ENCODE measurements around a stretch of chr10.

GRCh38 chr10:323714-324344 is 188.6 kb downstream of the ZMYND11 start:
- PRO-cap: no peak

GRCh38 chr10:370179-370385 is 234.8 kb downstream of the ZMYND11 start:
- PRO-cap: no peak

DNA sequence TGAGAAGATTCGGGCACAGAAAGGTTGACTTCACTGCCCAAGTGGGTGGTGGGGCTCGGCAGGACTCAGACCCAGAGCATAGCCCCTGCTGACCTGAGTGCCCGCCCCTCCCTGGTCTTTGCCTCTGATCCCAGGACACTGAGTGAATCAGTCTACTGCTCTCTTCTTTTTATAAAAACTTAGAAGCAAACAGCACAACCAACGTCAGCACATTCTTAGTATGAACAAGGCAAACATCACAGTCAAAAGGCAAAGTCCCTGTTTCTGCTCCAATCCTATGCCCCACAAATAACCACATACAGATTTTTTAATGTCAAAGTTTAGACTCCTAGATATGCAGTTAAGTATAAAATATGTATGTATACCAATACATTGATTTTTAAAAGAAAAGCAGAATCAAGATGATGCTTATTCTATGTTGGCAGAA is 237.8 kb downstream of the ZMYND11 start:
- PRO-cap: no peak

- PRO-cap: no peak
These were observed 259.5 kb downstream of the ZMYND11 start for GRCh38 chr10:394549-395303.

DNA sequence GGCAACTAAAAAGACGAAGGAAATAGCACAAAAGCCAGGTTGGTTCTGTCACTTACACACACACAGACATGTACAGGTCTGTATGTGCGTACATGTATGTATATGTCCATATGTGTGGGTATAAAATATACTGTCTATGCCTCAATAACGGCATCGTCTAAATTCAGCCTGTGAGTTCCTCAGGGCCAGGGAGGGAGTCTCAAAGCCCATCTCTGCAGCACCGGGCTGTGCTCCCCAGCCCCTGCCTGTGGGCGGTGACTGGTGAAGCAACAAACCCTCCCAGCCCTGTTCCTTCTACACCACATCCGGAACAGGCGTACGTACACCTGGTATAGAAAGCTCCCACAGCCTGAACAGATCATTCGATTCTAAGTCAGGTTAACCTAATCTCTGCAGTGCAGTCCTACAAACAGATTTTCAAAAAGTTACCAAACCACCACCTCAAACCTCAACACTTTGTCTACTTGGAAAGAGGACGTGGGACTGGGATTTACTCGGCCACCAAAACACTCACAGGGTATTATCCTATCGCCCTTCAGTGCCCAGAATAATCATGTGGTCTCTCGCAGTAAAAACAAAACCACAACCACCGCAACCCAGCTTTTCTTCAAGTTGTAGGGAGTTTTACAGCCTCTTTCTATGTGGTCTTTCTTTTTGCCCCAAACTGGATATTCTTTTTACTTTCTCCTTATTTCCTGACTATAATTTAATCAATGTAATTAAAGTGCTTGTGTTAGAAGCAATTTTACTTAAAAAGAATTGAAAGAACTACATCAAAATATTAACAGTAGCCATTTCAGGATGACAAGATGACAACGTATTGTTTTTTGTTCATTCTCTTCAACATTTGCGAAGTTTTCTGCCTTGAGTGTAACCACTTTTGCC is 238.4 kb downstream of the DIP2C start:
- PRO-cap: bidirectional peak, plus-strand start at position 361 of the sequence, minus-strand start at position 201 of the sequence

DNA sequence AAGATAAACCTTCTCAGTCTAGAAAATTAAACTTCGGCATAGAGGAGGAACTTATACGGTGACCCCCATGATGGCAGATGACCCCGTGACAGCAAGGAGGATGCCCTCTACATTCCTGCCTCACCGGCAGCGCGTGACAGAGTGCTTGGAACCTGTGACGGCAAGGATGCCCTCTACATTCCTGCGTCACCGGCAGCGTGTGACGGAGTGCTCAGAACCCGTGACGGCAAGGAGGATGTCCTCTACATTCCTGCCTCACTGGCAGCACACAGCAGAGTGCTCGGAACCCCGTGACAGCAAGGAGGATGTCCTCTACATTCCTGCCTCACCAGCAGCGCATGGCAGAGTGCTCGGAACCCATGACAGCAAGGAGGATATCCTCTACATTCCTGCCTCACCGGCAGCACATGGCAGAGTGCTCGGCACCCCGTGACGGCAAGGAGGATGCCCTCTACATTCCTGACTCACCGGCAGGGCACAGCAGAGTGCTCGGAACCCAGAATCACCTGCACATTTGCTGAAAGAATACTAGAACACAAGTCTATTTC is 231.0 kb downstream of the DIP2C start:
- PRO-cap: no peak

DNA sequence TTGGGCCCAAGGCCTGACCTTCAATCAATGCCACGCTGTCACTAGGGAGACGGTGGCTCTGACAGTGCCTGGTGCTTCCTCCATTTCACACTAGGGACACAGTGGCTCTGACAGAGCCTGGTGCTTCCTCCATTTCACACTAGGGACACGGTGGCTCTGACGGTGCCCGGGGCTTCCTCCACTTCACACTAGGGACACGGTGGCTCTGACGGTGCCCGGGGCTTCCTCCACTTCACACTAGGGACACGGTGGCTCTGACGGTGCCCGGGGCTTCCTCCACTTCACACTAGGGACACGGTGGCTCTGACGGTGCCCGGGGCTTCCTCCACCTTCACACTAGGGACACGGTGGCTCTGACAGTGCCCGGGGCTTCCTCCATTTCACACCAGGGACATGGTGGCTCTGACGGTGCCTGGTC is 200.0 kb downstream of the DIP2C start:
- PRO-cap: no peak

- PRO-cap: no peak
These were observed 178.4 kb downstream of the DIP2C start for GRCh38 chr10:510954-511564.

DNA sequence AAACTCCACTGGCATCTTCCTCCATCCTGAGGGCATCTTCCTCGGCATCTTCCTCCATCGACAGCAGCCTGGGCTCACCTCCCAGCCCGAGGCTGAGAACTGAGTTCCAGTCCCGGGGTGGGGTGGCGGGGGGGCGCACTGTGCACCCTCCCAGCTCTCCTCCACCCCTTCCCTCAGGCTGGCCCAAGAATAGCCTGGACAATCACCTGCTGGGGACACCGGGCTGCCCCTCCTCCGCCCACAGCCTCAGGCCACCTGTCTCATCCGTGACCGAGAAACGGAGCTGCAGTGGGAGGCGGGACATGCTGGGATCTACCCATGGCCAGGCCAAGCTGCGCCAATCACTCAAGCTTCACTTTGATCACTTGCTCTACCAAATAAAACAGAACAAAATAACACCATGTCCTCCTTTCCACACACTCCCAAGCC is 37.2 kb downstream of the DIP2C start:
- PRO-cap: no peak

DNA sequence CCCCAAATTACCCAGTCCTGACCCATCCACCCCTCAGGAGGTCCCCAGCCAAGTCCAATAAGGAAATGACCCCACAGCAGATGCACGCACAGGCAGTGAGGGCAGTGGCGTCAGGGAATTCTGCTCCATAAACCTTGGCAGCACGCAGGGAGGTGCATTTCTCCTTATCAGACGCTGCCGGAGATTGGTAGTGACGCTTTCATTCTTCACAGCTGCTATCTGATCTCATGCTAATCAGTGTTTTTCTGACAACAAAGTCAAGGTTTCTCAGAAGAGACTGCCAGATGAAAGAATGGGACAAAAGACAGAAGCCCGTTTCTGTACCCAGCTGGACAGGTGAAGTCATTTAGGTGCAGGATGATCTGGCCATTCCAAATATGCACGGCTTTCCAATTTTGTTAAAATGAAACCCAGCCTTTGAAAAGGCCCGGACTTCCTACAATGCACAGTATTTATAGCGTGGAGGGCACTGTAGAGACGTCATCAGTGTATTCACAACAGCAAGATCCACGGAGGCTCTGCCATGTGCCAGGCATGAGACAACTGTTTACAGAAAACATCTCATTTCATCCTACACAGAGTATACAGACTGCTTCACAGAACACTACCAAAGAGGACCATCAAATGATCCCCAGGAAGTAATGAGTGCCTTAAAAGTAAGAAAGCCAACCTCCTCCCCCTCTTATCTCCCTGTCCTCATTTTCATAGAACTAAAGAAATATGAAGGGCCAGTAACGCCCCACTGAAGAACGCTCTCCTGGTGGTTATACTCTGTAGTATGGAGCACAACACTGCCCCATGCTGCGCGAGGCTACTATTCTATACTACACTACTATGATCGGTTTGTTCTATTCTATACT is 35.2 kb downstream of the DIP2C start:
- PRO-cap: no peak

GRCh38 chr10:659754-660247 is 29.7 kb downstream of the DIP2C start:
- PRO-cap: no peak

DNA sequence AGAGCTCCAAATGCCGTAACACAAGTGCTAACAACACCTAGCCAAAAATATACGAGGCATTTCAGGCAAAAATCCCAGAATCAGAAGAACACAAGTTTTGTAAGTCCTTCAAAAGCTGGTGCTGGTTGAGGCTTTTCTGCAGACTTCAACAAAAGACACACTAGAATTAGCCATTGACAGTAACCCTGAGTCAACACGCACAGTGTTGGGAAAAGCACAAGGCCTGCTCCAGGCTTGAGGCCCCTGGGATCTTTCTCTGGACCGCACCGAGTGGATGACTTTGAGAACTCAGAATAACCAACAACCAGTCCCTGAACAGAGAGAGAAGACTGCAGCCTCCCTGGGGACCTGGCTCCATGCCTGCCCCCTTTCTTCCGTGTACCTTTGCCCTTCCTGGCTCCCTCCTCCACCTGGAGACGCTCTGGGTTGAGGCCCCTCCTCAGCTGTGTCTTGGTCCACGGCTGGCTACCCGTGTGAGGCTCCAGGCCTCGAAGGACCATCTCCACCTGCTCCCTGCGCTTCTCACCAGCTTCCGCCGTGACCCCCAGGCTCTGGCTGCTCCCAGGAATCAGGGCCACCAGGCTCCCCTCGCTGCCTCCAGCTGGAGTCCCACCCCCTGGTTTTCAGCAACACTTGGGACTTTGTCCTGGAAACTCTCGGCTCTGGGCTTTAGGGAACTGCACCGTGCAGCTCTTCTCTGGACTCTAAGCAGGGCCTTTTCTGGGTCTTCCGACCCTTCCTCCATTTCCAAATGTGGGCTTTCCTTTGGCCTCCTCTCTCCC is 28.4 kb downstream of the DIP2C start:
- PRO-cap: unidirectional peak, minus-strand start at position 295 of the sequence

DNA sequence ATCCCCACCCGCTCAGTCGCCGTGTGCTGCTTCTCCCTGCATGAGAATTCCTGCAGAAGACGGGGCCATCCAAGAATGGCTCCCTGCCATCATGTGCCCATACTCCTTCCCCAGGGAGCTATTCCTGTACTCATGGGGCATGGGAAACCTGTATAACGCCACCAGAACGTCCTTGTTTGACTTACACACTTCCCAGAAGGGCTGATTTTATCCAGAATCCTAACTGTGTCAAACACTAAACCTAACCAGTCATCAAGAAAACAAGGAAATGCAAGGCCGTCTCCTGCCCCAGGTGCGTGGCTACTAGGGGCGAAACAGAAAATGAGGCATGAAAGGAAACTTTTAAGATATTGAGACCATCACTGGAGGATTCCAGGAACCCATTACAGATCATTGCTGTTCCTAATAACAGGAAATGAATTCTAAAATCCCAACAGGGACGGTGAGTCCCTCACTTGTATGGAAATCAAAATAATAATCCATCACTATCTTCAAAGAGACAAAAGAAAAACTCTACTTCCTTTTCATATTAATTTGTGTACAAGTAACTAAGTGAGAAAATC is 15.9 kb downstream of the DIP2C start:
- PRO-cap: no peak

DNA sequence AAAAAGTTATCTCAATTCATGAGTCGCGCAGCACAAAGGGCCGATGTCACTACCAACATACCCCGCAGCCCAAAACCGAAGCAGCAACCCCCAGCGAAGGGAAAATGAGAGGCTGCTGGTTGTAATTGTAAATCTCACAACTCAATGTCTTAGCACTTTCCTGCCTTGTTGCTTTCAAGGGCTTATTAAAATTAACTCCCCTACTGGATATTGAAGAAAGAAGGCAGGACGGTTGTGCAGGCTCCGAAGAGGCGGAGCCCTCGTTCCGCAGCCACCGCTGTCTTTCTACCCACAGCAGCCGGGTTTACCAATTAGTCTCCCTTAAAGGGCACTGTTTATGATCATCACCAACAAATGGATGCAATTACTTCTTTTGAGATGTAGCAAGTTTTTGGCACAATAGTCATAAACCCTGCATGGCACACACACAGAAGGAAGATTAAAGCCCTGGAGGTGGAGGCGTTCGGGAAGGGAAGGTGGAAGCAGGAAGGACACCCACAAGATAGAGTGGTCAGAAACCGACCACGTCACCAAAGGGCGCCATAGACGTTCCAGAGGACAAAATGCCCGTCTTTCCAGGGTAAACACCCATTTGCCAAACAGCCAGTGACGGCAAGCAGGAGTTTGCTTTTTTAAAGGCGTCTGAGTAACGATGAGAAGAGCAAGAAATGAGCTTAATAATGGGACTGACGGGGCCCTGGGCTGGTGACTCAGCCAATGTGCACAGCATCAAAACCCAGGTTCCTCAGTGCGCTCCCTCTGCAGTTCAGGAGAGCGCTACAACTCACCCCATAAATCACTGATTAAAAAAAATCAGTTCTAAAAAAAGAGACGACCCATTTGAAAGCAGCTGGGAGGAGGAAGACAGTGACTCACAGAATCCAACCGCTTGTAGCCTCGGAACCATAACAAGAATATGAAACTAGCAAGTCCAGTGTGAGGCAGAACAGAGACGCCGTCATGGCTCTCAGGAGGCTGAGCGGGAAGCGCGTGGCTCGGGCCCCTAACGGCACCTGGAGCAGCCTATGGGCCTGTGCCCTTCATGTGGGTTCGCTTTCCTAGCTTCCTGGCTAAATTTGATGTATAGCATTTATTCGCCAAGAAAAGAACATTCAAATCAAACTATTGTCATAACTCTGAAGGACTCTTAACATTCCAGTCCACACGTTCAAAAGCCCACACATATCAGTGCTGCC is 6.0 kb downstream of the DIP2C start:
- PRO-cap: unidirectional peak, plus-strand start at position 934 of the sequence

- PRO-cap: no peak
These were observed 120.3 kb upstream of the DIP2C start for GRCh38 chr10:809378-810564.

- PRO-cap: no peak
These were observed 67.7 kb downstream of the LARP4B start for GRCh38 chr10:863651-864396.

DNA sequence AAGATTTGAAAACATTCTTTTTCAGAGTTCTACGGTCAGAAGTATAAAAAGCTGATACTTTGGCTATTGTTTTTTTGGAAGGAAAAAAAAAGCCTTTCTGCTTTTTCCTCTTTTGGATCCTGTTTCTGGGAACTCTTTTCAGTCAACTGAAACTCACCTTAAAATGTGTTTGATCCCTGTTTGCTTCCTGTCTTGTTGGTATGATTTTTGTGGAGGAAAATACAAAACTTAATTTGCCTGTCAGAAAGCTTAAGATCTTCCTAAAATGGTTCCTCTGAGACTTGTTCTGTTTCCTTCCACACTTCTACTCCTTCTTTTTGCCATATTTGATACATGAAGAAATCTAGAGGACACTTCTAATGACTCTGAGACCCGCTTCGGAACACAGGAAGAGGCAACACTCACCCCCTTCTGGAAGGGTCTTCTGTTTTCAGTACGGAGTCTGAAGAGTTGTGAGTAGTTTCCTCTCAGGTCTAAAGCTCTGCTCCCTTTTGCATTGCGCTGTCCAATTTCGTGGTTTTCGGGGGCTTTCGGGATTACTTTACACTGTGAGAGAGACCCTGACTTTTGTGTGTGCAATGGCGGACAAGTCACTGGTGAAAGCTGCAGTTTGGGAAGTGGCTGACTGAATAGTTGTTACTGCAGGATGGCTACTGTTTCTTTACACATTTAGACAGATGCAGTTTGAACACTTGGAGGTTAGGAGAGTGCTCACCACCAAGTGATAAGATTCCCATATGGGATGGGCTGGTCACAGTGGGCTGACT is 20.0 kb downstream of the LARP4B start:
- PRO-cap: no peak

GRCh38 chr10:932571-933365 is 1.3 kb upstream of the LARP4B start:
- PRO-cap: no peak

DNA sequence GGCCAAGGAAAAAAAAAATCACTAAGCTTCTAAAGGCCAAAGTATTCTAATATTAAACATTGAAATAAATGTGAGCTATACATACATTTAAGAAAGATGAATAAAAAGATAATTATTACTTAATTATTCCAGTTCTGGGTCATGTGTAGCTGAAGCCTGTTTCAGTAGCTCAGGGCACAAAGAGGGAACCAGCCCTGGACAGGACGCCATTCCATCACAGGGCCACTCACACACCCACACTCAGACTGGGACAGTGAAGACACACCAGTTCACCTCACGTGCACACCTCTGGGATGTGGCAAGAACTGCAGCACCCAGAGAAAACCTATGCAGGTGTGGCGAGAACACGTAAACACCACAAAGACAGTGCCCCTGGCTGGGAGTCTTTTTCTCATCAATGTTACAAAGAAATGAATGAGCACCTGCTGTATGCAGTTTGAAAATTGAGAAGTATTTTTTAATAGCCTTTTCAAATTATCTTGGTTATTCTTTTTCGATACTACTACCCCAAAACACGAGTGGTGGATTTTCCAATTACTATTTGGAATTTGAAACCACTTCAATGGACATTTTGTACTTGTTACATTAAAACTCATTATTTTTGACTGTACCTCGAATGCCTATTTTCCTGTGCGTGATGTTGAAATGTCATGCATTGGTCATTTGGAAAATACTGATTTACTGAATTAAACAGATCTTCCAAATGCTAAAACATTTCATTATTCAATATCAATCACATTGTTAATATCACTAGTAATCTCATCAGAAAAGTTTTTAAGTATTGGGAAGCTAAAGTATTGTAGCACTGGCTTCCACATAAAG is 1.8 kb upstream of the IDI1 start:
- PRO-cap: bidirectional peak, plus-strand start at position 240 of the sequence, minus-strand start at position 242 of the sequence

GRCh38 chr10:1120424-1121323 is 64.5 kb downstream of the WDR37 start:
- PRO-cap: no peak